Testis (tissue), 5 donors: Measurements from ENCODE around the gene PRG4.

DNA sequence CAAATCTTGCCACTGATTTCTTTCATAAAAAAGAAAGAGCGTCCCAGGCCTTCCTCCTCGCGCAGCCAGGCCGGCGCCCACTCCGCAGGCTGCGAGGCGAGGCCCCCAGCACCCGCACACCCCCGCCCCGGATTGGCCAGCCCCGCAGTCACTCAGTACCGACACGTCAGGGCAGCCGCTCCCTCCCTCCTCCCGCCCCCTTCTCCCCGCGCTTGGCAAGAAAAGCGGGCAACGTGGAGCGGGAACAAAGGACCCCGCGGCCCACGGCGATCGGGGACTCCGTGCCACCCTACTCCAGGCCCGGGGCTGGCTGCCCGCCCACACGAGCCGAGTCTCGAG is 934 bp downstream of the IVNS1ABP start:
- PRO-cap, 3 experiments: peak in 3 of 3 experiments; most common plus-strand start position 231 of the sequence (in 3); most common minus-strand start position 81 of the sequence (in 3)
- RAMPAGE, long total RNA, 2 experiments: start-site peak on the plus strand in 2 of 2 experiments, centred at positions 201 to 230 of the sequence, 38 to 42 reads per replicate
- RRBS: 2% methylated on average over 8 of the region's 32 CpGs

GRCh38 chr1:185484002-185484451 is 167.0 kb upstream of the IVNS1ABP start:
- PRO-cap, 3 experiments: no peak in any of the 3 experiments
- RAMPAGE, long total RNA, 2 experiments: no peak in any of the 2 experiments
- RRBS: no CpG with 5 or more reads among the region's 1 CpG

- PRO-cap, 3 experiments: no peak in any of the 3 experiments
- RAMPAGE, long total RNA, 2 experiments: no peak in any of the 2 experiments
- RRBS: no CpG with 5 or more reads among the region's 4 CpGs
These were observed 167.2 kb upstream of the HMCN1 start for GRCh38 chr1:185566912-185567486.

GRCh38 chr1:186153691-186154226 is 142.3 kb upstream of the PRG4 start:
- PRO-cap, 3 experiments: no peak in any of the 3 experiments
- RAMPAGE, long total RNA, 2 experiments: no peak in any of the 2 experiments
- RRBS: no CpG with 5 or more reads among the region's 3 CpGs

DNA sequence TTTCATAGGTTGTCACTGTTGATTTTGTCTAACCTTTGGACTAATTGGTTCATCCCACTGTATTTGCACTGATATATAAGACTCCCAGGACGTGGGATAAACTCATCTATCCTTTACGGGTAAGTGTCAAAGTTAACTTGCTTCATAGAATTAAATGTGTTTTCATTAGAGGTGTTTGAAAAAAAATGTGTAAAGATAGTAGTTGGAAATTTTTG is at the start of gene PRG4:
TSS of gene PRG4 (plus strand) at position 105 of the 215 bp plus-strand sequence.
- PRO-cap, 3 experiments: no peak in any of the 3 experiments
- RAMPAGE, long total RNA, 2 experiments: no peak in any of the 2 experiments
- RRBS: no CpG with 5 or more reads among the region's 2 CpGs

DNA sequence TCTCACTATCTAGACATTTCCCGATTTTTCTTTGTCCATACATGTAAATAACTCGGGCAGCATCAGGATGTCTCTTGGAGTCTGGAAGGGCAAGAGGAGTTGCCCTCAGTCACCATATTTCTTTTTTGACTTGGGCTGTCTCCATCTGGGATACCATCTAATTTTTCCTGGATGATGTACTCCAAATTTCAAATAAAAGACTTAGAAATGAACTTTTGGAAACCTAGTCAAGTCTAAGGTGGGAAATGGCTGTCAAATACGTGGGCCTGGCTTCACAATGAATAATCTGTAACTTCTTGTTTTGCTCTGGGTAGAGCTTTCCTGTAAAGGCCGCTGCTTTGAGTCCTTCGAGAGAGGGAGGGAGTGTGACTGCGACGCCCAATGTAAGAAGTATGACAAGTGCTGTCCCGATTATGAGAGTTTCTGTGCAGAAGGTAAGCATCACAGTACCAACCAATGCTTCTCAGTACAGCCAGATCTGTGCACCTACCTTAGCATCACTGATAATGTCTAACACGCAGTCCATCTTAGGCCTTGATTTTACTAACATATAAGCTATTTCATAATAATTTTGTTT is 5.3 kb downstream of the PRG4 start:
- PRO-cap, 3 experiments: no peak in any of the 3 experiments
- RAMPAGE, long total RNA, 2 experiments: no peak in any of the 2 experiments
- RRBS: no CpG with 5 or more reads among the region's 9 CpGs

DNA sequence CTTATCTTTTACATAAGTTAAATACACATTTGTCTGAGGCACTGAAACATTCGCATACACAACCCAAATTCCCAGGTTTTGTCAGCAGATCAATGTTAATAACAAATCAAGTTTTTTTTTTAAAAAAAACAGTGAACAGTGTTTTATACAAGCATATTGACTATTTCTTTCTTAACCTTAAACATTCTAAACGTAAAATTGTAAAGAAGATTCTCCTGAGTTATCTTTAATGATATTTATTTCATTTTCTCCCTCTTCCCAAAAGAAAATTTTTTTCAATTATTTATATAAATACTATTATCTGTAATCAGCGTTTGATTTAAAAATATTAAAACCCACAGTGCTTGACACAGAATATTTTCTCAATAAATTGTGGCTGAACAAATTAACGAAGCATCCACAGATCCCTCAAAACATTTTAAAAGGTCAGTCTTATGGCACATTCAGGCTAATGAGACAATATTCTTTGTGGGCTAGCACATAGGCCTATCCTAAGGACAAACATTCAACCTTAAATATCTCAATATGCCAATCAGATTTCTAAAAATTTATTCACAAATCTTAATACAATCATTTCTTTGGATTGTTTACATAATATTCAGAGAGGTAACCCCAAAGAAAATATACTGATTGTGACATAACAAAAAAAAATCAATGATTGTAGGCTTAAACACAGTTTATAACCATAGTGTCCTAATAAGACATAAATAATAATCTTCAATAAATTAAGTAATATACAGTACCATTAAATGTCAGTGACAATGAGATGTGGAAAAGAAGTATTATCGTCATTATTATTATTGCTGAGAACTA is 8.1 kb downstream of the PTGS2 start:
- PRO-cap, 3 experiments: no peak in any of the 3 experiments
- RAMPAGE, long total RNA, 2 experiments: no peak in any of the 2 experiments
- RRBS: no CpG with 5 or more reads among the region's 5 CpGs

DNA sequence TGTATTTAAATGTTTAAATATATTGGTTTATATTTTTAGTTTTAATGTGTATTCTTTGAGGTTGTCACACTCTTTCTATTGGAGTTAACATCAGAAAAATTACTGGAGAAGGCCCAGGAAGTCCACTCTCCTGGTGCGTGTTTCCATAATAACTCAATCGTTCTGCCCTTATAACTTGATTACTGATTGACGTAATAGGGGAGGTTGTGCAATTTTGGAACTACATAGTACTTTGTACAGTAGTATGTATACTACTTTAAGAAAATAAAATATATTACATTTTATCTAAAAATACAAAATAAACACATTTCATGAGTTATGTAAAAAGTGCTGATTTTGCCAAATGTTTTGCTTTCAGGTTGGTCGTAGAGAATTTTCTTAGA is 5.7 kb downstream of the PLA2G4A start:
- PRO-cap, 3 experiments: no peak in any of the 3 experiments
- RAMPAGE, long total RNA, 2 experiments: no peak in any of the 2 experiments
- RRBS: no CpG with 5 or more reads among the region's 4 CpGs

GRCh38 chr1:191732411-191732816 is 425.8 kb upstream of the RGS18 start:
- PRO-cap, 3 experiments: peak in 3 of 3 experiments; most common plus-strand start chr1:191732534 (in 3)
- RAMPAGE, long total RNA, 2 experiments: start-site peak on the plus strand in 2 of 2 experiments, at chr1:191732497-191732539 at its widest, 12 to 29 reads per replicate
- RRBS: no CpG with 5 or more reads among the region's 17 CpGs

DNA sequence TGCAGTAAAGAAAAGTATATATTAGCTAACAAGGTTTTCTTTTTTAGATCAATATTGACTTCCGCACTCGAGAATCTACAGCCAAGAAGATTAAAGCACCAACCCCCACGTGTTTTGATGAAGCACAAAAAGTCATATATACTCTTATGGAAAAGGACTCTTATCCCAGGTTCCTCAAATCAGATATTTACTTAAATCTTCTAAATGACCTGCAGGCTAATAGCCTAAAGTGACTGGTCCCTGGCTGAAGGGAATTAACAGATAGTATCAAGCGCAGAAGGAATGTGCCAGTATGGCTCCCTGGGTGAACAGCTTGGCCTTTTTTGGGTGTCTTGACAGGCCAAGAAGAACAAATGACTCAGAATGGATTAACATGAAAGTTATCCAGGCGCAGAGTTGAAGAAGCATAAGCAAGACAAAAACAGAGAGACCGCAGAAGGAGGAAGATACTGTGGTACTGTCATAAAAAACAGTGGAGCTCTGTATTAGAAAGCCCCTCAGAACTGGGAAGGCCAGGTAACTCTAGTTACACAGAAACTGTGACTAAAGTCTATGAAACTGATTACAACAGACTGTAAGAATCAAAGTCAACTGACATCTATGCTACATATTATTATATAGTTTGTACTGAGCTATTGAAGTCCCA is 3.6 kb downstream of the RGS1 start:
- PRO-cap, 3 experiments: no peak in any of the 3 experiments
- RAMPAGE, long total RNA, 2 experiments: no peak in any of the 2 experiments
- RRBS: no CpG with 5 or more reads among the region's 6 CpGs

DNA sequence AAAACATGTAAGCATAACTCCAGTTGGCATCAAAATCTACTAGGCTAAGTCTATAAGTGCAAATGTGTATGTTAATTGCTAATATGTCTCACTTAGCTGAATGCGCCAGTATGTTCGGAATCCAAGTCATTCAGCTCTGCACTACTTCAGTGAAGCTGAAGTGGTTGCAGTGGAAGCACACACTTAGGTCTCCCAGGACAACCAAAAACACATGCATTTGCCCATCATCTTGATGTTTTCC is 41.1 kb upstream of the RGS2 start:
- PRO-cap, 3 experiments: no peak in any of the 3 experiments
- RAMPAGE, long total RNA, 2 experiments: no peak in any of the 2 experiments
- RRBS: no CpG with 5 or more reads among the region's 2 CpGs

DNA sequence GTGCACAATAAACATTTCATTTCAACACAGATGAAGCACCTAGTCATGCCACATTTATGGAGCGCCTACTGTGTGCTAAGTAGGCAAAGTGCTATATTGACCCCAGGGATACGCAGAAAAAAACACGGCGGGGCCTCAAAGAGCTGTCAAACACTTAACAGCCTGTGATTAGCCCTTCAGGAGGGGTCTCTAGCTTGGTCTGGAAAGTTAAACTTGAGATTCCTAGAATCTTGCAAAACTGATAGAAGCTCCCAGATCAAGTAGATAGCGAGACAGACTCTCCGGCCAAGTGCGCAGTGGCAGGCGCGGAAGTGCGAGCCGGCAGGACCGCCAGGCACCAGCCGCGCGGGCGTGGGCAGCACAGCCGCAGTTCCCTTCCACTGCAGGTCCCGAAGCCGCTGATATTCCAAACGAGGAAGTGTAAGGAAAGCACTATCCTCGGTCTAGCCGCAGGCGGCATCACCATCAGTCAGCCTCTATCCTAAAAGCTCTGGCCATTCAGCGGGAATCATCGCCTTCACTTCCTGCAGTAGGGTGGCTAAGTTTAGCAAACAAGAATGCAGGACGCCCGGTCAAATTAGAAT is 840 bp downstream of the GLRX2 start:
- PRO-cap, 3 experiments: peak in 2 of 3 experiments; most common plus-strand start position 340 of the sequence (in 2); most common minus-strand start position 347 of the sequence (in 1)
- RAMPAGE, long total RNA, 2 experiments: no peak in any of the 2 experiments
- RRBS: 4% methylated on average over 5 of the region's 27 CpGs

- PRO-cap, 3 experiments: peak in 3 of 3 experiments; most common plus-strand start chr1:193121800 (in 1); most common minus-strand start chr1:193121734 (in 1)
- RAMPAGE, long total RNA, 2 experiments: start-site peak on the minus strand in 2 of 2 experiments, at chr1:193121633-193121773 at its widest, 9 to 12 reads per replicate
- RRBS: 2% methylated on average over 4 of the region's 41 CpGs
These were observed 315 bp upstream of the CDC73 start for GRCh38 chr1:193121511-193121921.

GRCh38 chr1:193472856-193473422 is 286.5 kb upstream of the B3GALT2 start:
- PRO-cap, 3 experiments: no peak in any of the 3 experiments
- RAMPAGE, long total RNA, 2 experiments: no peak in any of the 2 experiments
- RRBS: no CpG with 5 or more reads among the region's 2 CpGs

GRCh38 chr1:194028031-194028346 is 841.6 kb upstream of the B3GALT2 start:
- PRO-cap, 3 experiments: no peak in any of the 3 experiments
- RAMPAGE, long total RNA, 2 experiments: no peak in any of the 2 experiments
- RRBS: no CpG with 5 or more reads among the region's 1 CpG

- PRO-cap, 3 experiments: no peak in any of the 3 experiments
- RAMPAGE, long total RNA, 2 experiments: no peak in any of the 2 experiments
- RRBS: no CpG with 5 or more reads among the region's 7 CpGs
These were observed 1103.3 kb upstream of the B3GALT2 start for GRCh38 chr1:194289500-194290413.

DNA sequence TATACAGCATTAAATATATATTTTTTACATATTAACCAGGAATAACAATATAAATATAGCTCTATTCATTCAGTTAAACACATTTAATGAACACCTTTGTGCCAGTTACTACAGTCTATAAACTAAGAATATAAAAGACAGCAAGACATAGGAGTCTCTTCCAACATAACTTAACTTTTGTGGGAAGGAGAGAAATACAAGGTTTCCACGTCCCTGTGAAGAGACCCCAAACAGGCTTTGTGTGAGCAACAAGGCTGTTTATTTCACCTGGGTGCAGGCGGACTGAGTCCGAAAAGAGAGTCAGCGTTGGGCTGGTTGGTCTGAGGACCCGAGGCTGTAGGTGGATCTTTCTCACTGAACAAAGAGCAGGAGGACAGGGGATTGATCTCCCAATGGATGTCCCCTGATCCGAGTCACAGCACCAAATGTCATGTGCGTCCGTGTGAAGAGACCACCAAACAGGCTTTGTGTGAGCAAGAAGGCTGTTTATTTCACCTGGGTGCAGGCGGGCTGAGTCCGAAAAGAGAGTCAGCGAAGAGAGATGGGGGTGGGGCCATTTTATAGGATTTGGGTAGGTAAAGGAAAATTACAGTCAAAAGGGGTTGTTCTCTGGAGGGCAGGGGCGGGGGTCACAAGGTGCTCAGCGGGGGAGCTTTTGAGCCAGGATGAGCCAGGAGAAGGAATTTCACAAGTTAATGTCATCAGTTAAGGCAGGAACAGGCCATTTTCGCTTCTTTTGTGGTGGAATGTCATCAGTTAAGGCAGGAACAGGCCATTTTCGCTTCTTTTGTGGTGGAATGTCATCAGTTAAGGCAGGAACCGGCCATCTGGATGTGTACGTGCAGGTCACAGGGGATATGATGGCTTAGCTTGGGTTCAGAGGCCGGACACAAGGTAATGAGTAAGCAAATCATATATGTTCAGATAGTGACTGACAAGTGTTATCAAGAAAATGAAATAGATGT is 760.2 kb downstream of the KCNT2 start:
- PRO-cap, 3 experiments: no peak in any of the 3 experiments
- RAMPAGE, long total RNA, 2 experiments: no peak in any of the 2 experiments
- RRBS: no CpG with 5 or more reads among the region's 18 CpGs

- PRO-cap, 3 experiments: no peak in any of the 3 experiments
- RAMPAGE, long total RNA, 2 experiments: no peak in any of the 2 experiments
- RRBS: no CpG with 5 or more reads among the region's 5 CpGs
These were observed 247.0 kb downstream of the KCNT2 start for GRCh38 chr1:196360939-196361936.

DNA sequence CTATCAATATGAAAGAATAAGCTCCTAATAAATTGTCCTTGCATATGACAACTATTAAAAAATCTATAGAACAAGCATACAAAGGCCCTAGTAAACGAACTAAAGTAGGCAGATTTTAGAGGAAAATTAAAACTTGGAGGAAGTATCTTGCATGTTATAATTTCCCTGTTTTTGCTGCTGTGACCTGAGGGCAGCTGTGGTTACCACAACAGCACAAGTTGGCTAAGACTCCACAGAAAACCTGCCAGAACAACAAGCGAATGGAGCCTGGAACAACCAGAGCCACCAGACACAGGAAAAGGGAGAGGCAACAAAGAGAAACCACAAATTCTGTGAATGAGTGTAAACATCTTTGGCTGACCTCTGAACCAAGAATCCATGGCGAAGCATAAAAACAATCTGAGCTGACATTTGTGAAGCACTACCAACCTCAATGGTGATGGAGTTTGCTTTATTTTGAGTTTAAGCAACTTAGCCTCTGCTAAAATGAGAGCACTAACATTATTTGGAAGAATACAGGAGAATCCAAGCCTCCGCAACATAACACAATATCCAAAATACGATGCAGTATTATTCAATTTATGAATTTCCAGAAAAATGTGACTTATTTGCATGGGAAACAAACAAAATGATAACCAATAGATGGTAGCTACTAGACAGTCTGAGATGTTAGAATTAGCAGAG is 207.4 kb downstream of the KCNT2 start:
- PRO-cap, 3 experiments: peak in 2 of 3 experiments; most common plus-strand start position 288 of the sequence (in 2)
- RAMPAGE, long total RNA, 2 experiments: no peak in any of the 2 experiments
- RRBS: no CpG with 5 or more reads among the region's 5 CpGs

GRCh38 chr1:196889770-196890227 is 1.9 kb downstream of the CFHR4 start:
- PRO-cap, 3 experiments: no peak in any of the 3 experiments
- RAMPAGE, long total RNA, 2 experiments: no peak in any of the 2 experiments
- RRBS: no CpG with 5 or more reads among the region's 3 CpGs